Mesenchymal stem cell of the bone marrow (primary cell): Measurements from ENCODE around the genes RBCK1, SLC52A3 and NSFL1C.

GRCh38 chr20:305214-305426, 7.8 kb downstream of the ZCCHC3 start:
- CAGE, long polyA plus RNA = no peak

GRCh38 chr20:310222-310800, 12.9 kb downstream of the ZCCHC3 start:
- CAGE, long polyA plus RNA = no peak

DNA sequence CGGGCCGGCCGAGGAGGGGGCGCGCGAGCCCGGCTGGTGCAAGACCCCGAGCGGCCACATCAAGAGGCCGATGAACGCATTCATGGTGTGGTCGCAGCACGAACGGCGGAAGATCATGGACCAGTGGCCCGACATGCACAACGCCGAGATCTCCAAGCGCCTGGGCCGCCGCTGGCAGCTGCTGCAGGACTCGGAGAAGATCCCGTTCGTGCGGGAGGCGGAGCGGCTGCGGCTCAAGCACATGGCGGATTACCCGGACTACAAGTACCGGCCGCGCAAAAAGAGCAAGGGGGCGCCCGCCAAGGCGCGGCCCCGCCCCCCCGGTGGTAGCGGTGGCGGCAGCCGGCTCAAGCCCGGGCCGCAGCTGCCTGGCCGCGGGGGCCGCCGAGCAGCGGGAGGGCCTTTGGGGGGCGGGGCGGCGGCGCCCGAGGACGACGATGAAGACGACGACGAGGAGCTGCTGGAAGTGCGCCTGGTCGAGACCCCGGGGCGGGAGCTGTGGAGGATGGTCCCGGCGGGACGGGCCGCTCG, 697 bp downstream of the SOX12 start:
- CAGE, long polyA plus RNA = no peak

DNA sequence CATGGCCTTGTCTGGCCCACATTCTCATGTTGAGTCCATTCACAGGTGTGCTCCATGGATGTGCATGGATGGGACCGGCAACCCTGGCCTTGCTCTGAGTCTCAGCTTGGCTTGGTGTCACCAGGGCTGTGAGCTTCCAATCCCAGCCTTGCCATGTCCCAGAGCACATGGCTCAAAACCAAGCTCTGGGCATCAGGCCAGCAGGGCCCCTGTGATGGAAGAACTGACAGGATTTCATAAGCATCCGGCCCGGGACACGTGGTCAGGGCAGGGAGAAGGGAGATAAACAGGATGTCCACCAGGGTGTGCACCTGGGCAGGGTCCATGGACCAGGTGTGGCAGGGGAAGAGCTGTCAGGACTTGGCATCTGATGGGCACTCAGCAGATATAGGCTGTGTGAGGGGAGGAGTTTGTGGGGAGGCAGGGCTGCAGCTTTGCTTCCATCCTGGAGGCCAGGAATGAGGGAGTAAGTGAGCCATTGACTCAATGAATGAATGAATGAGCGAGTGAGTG, 15.5 kb downstream of the NRSN2 start:
- CAGE, long polyA plus RNA = no peak

GRCh38 chr20:406792-407998, 904 bp upstream of the RBCK1 start:
- CAGE, long polyA plus RNA = no peak

DNA sequence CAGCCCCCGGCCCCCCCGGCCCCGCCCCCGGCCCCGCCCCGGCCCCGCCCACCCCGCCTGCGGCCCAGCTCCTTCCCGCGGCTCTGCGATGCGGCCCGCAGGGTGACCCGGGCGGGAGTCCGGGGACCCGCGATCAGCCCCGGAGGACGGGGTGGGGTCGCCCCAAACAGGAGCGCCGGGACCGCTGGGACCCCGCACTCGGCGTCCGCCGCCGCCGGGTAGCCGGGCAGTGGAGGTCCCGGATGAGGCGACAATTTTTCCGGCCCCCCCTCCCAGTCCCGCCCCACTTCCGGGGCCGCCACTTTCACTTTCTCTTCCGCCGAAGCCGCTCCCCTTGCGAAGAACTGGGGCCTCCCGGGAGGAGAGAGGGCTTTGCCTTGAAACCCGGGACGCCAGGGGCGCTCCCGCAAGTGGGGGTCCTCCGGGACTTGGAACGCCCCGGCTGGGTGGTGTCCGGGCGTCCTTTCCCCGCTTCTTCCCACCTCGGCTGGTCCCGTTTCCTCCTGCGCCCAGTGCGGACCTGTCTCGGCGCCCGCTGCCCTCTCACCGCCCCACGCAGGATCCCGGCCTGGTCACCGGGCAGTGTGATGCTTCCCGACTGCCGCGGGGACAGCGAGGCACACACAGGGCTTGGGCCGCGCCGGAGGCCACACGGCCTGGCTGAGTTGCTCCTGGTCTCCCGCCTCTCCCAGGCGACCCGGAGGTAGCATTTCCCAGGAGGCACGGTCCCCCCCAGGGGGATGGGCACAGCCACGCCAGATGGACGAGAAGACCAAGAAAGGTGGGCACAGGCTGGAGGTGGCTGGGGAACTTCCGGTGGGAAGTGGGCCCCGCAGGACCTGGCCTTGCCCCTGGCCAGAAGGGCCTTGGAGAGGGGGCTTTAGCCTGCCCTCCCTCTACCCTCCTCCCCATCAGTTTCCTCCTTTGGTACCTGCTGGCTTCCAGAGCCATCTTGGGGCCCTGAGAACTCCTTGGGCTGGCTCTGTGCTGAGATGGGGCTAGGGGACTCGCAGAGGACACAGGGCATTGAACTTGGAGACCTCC, at the start of gene RBCK1:
Gene RBCK1 (plus strand): TSS at position 301 of the 1,044 bp plus-strand sequence.
- CAGE, long polyA plus RNA = no peak

DNA sequence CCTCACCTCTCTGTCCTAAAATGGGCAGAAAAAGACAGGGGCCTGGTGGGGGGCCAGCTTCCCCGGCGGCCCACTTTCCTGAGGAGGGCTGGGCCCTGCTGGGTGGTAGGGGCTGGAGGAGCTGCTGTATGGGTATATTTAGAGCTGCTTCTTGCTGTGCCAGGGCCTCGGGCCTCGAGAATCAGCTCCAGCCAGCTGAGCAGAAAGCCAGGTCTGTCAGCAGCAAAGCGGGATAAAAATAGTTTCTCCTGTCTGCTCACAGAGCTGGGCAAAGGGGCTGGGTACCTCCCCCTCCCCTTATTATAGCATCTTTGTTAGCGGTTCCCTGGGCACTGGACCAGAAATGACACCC, 6.1 kb downstream of the SCRT2 start:
- CAGE, long polyA plus RNA = no peak

DNA sequence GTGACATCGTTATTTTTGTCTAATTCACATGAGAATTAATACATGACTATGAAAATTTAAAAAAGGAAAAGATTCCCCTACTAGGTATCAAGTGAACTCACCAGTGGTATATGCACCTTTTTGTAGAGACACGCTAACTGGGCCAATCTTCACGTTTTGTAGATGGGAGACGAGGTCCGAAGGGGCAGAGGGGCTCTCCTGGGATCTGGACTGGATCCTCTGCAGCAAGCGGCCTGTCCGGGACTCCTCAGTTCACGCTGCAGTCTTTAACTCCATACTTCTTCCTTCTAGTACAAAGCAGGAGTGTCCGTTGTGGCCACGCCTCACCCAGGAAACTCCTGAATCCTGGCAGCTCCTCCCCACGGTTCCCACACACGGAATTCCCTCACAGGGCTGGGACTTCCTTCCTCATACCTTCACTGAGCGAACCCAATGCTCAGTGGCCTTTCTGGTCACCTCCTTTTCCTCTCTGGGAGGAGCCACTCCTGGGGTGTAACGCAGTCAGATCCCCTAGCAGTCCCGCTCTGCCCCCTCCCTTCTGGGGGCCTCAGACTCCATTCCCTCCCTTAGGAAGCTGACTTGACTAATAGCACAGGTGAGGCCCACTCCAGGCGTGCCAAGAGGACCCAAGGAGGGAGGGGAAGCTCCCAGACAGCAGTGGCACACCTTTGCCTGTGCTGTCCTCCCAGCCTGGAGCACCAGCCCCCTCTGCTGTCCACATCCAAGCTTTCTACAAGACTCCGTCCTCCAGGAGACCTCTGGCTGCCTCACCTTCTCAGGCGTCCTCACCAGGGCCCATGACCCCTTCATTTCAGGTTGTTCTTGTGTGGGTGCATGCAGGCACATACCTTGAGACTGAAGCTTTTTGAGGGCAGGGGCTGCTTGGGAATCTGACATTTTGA, at the start of gene SLC52A3:
Gene SLC52A3 (minus strand): TSS at position 305 of the 902 bp plus-strand sequence.
- CAGE, long polyA plus RNA = no peak

GRCh38 chr20:905408-905993, 10.6 kb downstream of the ANGPT4 start:
- CAGE, long polyA plus RNA = no peak

- CAGE, long polyA plus RNA = no peak
These were observed 207 bp upstream of the PSMF1 start for GRCh38 chr20:1118256-1118533.

DNA sequence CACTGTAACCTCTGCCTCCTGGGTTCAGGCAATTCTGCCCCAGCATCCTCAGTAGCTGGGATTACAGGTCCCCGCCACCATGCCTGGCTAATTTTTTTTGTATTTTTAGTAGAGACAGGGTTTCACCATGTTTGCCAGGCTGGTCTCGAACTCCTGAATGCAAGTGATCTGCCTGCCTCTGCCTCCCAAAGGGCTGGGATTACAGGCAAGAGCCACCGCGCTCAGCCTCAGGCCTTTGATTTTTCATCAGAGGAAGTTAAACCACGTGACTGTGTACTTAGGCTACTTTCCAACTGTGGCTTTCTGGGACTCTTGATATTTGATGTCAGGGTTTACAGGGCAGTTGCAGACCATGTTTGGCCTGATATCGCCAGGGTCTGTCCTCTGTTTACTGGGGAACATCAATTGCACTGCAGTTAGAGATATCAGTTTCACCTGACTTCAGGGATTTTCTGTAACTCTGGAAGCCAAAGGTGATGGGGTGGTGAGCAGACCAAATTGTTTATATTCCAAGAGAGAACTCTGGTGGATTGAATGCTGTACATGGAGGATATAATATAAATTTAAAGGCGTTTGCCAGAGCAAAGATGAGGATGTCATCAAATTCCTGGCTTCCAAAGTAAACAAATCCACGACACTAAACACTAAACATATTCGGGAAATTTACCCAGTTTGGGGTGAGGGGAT, 4.1 kb downstream of the PSMF1 start:
- CAGE, long polyA plus RNA = no peak

DNA sequence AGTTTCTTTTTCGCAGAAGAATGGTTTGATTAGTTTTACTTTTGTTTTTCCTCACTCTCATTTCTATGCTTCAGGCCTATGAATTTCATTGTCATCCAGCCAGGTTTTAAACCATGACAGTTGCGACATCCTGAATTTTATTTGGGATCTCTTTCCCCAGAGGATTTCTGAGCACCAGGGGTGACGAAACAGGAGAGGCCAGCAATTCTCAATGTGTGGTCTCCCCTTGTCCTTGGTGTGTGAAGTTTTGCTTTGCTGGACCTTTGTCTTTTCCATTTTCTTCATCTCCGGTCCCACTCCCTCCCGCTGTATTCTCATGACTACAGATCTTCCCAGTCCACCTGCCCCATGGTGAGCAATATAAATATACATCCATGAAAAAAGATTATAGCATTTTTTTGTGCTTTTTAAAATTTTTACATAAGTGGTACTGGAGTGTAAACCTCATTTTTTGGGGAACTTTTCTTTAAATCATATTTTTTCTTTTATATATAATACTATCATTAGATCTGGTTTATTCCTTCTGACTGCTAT, 4.7 kb downstream of the PSMF1 start:
- CAGE, long polyA plus RNA = no peak

- CAGE, long polyA plus RNA = no peak
These were observed 31.8 kb downstream of the PSMF1 start for GRCh38 chr20:1150253-1150546.

DNA sequence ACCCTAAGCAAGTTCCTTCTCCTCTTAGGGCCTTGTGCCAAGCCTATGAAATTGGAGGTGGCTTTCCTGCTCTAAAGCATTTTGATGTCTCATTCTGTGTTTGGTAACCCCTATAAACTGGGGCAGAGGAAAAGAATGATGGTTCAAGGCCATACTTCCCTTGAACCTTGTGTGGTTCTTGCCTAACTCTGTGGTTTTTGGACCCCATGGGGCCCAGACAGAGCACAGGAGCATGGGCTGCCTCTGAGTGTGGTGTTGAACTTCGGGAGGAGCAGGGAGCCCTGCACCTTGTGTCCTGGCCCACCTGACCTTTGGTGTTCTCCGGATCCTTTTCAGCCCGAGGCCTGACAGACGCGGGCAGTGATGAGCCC, 18.9 kb downstream of the TMEM74B start:
- CAGE, long polyA plus RNA = no peak

GRCh38 chr20:1324535-1324993, 4.4 kb downstream of the SDCBP2 start:
- CAGE, long polyA plus RNA = no peak

GRCh38 chr20:1389500-1390146, 3.2 kb downstream of the FKBP1A start:
- CAGE, long polyA plus RNA = no peak

DNA sequence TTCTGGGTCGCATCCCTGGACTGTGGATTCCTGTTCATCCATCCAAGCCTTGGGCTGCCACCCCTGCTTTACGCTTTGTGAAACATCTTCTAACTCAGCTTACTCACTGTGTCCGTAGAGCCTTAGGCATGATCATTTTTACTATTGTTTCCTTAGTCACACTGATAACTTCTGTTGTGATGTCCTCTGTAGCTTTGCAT, 8.5 kb upstream of the FKBP1A start:
- CAGE, long polyA plus RNA = no peak

- CAGE, long polyA plus RNA = no peak
These were observed 30.9 kb upstream of the FKBP1A start for GRCh38 chr20:1423732-1424089.

- CAGE, long polyA plus RNA = no peak
These were observed 8.7 kb downstream of the NSFL1C start for GRCh38 chr20:1457938-1458430.

DNA sequence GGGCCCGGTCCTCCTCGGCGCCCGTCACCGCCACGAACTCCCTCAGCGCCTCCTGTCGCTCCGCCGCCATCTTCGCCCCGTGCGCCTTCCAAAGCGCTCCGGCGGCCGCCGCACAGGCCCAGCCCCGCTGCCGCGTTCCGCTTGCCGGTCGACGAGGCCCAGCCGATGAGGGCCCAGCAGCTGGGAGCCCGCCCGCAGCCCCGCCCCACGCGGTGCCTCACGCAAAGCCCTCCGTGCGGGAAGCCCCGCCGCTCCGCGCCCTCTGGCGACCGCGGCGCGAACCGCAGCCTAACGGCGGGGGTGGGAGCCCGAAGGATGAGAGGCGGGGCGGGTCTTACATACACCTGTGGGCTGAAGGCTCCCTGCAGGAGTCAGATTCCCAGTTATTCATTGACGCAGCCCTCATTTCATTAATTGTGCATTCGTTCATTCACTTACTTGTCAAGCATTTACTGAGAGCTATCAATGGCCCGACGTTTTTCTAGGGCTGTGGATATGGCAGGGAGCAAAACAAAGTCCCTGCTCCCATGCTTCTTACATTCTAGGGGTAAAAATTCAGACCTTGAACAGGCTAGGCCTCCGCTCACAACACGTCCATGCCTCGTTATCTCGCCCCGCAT, at the start of gene NSFL1C:
Gene NSFL1C (minus strand): TSS at position 95 of the 620 bp plus-strand sequence.
- CAGE, long polyA plus RNA = no peak